ENCODE measurements around a stretch of chr10.

DNA sequence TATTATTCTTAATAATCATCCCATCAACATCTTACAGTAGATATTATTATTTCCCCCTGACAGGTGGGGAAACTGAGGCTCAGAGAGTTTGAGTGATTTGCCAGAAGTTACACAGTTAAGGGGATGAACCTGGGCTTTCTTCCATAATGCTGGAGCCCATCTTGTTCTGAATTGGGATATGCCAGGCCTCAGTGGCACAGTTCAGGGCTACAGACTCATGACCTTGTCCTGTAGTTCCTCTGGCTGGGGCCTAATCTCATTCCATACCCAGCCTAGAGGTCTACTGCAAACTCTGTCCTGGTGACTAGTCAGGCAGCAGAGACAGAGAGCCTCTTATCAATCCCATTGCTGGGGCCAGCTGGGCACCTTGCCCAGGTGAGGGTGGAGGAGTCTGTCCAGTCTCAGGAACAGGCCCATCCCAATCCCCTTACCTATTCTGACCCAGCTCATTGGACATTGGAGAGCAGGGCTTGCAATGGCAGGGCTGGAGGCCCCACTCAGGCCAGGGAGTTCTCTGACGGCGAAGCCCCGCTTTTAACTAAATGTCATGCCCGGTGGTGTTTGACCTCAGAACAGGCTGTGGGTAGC, 28.0 kb upstream of the COMTD1 start:
- RRBS = no CpG with 5 or more reads among the region's 4 CpGs

DNA sequence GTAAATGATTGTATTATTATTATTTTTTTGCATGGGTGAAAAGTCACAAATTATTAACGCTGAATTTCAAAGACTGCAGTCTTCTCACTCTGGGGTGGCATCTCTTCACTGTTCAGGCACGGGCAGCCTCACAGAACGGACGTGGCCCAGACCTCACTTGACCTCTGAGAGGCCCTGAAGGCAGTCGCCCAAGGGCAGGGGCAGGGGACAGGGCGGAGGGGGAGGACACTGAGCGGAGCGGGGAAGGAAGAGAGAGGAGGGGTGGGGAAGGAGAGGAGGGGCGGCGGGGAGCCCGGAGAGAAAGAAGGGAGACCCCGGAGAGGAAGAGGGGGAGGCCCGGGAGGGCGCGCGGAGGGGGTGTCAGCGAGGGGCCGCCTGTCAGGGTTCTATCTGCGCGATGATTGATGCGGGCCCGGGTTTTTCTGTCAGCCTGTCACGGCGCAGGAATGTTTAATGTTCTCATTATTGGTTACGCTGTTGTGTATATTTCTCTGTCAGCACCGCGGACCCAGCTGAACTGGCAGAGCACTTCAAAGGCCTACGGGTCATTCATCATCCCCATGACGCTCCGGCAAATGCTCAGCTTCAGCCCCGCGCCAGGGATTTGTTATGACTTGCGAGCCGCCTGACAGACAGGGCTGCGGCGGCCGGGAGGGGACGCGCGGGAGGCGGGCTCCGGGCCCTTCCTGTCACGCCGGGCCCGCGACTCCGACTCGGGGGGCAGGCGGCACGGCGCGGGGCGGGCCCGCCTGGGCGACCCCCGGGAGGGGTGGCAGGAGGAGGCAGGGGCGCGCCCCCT, 58.9 kb upstream of the COMTD1 start:
- RRBS = 11% methylated on average over 32 of the region's 58 CpGs

DNA sequence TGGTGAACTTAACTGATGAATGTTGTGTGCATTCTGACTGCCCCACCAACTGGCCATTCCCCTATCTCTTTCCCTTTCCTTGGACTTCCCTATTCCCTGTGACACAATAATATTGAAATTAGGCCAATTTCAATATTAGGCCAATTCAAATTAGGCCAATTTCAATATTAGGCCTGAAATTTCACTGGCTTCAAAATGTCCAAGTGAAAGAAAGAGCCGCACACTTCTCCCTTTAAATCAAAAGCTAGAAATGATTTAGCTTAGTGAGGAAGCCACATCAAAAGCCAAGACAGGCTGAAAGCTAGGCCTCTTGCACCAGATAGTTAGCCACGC, 71.1 kb upstream of the COMTD1 start:
- RRBS = no CpG with 5 or more reads among the region's 2 CpGs

- RRBS = 38% methylated on average over 19 of the region's 43 CpGs
Observed at GRCh38 chr10:75396826-75397309, 4.7 kb downstream of the ZNF503 start.

DNA sequence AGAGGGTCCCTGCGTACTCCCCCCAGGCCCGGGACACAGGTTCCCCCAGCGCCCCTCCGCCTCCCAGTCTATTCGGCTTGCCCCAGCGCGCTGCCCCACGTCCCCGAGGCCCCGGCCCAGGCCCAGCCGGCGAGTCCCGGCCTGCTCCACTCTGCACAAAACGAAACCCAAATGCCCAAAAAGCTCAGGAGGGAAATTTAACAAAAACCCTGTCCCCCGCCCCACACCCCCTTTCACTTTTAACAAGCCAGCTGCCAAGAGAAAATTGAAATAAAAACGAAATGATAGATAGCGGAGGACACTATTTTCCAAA, 4.3 kb downstream of the ZNF503 start:
- RRBS = 24% methylated on average over 8 of the region's 17 CpGs

DNA sequence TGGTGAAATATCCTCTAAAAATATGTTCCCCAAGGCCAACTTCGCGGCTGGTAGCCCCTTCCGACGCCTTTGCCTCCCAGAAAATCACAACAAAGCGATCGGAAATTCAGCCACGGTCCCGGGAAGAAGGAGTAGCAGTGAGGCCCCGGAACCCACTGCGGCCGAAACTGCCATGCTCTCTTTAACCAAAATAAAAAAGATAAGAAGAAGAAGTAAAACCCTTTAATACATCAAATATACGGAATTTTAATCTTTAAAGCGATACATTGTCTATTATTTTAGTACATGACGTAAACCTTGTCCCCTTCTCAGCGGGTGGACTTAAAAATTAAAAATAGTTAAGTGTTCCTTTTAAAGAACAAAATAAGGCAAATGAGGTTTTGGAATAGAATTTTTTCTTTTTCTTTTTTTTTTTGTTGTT, 3.9 kb downstream of the ZNF503 start:
- RRBS = no CpG with 5 or more reads among the region's 15 CpGs

DNA sequence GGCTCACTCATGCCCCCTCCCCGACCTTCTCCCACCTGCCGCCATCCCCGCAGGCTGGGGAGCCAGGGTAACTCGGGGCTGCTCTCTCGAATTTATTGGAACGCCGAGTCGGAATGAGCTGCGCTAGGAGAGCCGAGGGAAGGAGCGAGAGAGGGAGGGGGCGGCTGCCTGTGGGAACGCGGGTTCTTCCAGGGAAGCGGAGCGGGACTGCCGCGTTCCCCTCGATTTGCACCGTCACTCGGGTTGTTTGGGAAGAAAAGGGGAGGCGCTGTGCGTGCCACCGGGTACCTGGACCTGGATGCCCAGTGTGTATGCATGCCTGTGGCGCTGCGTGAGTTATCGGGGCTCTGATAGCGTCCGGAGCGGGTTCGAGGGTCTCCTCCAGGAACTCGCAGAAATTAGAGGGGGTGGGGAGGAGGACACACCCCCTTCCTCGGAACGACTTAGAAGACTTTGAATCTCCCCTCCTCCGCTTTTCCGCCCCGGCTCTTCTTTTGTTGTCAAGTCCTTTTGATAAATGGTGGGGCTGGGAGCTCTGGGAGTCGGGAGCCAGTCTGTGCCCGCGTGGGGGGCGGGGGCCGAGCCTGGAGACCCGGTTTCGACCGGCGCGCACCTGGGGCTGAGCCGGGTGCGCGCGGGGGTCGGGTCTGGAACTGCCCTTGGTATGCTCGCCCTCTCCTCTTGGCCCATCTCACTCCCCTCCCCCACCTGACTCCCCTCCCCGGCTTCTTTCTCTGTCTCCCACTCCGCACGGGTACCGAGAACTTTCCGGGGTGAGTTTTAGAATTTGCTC, 1.9 kb upstream of the ZNF503 start:
- RRBS = 41% methylated on average over 7 of the region's 58 CpGs

DNA sequence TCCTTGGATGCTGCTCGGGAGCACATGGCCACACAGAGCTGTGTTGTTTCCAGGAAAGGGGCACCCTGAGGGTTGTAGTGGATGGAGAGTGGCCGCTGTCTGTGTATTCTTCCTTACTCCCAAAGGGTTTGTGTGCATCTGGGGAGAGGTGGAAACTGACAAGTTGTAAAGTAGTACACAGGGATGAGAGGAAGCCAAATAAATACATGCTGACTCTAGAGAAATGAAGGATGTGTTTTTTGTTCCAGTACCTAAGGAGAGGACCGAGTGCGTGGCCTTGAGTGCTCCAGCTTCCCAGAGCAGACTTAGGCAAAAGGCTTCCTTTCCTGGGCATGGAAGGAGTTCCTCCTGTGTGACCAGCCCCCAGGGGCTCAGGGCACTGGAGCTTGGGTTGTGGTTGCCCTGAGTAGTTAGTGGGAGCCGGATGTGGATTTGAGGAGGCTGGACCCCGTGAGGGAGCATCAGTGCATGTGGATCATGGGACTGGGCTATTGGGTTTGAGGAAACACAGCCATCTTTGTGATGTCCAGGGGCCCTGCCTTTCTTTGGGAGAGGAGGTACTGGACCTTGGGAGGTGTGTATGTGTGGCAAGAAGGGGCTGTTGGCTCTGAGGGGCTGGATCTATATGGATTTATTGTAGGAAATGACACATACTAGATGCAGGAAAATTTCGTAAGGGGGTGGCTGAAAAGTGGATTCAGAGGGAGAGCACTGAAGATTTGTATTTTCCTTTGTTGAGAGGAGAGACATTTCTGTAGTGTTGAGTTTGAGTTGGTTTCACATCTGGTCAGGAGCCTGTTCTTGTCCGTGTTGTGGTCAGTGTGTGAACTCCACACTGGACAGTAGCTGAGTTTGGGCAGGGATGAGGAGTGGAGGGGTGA, 8.4 kb downstream of the LRMDA start:
- RRBS = no CpG with 5 or more reads among the region's 8 CpGs

GRCh38 chr10:75600896-75601365, 169.5 kb downstream of the LRMDA start:
- RRBS = no CpG with 5 or more reads among the region's 5 CpGs

DNA sequence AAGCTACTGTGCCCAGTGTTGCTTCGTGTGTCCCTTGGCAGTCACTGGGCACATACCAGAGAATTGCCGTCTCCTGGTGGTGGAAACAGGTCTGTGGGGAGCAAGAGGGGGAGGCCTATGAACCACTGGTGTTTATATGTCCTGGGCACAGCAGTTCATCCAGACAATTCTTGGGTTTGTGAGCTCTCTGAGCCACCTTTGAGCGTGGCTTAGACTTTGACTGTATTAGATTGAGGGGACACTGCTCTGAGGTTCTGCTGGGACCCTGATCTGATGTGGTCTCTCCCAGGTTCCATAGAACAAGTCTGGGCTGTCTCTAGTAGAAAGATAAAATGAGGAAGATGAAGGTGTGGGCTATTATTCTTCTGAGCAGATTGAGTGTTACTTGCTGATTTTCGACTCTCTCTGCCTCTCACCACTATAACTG, 190.1 kb downstream of the LRMDA start:
- RRBS = no CpG with 5 or more reads among the region's 4 CpGs

DNA sequence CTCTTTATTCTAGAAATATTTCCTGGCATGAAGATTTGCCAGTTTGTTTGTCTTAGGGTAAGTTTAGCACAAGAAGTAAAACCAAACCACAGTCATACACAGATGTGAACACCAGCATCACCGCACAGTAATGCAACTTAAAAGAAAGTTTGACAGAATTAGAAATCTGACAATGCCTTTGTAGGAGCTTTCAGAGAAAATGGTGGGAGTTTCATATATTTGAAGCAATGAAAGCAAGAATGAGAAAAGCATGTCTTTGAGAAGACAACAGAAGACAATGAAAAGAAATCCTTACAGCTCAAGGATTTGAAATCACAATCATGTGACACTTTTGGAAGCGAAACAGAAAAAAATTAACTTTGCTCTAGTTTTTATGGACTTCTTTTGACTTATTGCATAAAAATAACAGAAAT, 223.2 kb downstream of the LRMDA start:
- RRBS = no CpG with 5 or more reads among the region's 2 CpGs

DNA sequence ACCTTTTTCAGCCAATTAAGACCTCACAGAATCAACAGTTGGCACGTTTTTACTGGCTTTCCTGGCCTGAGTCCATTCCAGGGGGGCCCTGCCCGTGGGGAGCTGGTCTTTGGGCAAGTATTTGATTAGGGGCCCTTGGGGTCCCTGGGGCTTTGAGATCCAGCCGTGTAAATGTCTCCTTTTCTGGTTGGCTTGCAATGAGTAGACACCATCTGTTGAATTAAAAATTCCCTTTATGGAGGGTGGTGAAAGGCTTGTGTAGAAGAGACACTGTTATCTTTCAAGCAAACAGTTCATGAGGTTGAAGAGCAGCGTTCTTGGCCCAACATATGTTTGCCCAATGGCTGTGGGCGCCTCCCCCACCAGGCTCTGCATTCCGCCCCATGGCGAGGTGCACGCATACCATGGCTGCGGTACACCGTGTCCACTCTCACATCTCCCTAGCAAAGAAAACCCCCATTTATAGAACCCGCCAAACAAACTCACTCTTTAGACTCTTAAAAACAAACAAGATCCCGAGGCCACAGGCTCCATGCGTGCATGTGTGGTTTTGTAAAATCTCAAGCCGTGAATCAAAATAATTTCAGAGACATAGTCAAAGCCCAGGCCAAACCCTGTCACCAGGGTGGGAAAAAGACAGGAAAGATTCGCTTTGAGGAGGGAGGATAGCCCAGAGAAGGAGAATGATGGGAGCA, 593.3 kb downstream of the LRMDA start:
- RRBS = no CpG with 5 or more reads among the region's 15 CpGs

DNA sequence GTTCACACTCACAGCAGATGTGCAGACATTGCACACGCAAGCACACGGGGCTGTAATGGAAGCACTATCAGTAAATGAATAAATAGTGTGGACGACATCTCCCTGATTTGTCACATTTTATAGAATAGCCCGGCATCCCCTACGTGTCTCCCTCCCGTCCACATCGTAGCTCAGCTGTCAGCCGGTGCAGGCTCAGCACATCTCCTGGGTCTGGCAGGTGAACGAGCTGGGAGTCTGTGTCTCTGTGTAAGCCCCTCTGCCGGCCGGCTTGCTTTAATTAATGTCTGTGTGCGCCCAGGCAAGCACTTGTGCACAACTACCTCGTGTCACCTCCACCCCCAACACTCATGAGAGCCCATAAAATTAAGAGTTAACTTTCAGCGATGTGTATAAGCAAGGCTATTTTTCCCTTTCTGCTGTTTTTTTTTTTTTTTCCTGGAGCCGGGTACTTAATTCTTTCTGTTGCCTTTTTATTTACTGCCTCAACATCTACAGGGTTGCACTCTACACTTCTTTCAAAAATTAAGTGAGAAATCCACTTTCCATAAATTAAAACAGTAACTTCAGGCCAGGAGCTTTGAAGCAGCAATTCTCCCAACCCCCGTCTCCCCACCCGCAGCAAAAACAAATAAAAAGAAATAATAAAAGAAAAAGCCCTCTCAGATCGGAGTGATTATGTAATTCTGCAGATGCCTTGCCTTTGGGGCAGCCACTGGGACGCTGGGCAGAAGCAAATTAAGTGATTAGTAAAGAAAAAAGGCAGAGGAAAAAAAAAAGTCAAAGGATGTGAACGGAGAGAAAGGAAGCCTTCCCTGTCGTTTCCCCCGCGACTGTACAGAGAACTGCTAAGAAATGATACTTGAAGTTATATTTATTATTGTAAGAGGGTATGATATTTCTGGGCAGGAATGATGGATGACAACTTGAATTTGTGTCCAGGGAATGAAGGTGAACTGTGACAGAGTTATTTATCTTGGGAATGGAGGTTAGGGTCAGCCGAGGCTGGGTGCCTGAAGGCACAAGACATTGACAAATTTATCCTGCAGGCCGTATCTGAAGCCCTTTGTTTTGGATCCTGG, 603.6 kb downstream of the LRMDA start:
- RRBS = 96% methylated on average over 5 of the region's 25 CpGs

- RRBS = no CpG with 5 or more reads among the region's 10 CpGs
Observed at GRCh38 chr10:77072983-77073480, 564.6 kb downstream of the KCNMA1 start.

DNA sequence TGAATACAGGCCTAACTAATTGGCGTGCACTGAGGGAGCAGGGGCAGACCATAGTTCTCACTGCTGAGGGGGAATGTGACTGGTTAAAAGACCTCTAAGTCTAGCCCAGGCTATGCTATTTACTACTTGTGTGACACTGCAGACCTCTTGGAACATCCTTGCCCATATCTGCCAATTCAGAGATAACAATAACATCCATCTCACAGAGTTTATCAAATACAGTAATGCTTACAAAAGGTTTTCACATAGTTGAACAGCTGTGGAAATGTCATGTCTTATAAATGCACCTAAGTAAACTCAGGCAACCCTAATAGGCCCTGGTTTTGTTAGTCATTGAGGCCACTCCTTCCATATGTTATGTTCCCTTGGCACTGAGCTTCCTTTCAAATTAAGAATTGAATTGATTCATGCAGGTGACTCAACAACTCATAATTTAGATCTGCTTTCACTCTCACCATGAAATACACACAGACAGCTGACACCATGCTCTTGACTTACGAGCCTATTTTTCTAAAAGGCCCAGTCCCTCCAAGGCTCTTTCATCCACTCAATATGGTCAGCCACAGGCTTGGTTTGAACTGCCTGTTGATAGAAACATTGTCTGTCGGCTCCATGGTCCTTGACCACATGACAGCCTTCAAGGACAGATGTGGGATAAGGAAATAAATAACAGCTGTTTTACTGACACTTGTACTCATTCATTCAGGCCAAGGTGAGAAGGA, 477.0 kb downstream of the KCNMA1 start:
- RRBS = no CpG with 5 or more reads among the region's 3 CpGs

DNA sequence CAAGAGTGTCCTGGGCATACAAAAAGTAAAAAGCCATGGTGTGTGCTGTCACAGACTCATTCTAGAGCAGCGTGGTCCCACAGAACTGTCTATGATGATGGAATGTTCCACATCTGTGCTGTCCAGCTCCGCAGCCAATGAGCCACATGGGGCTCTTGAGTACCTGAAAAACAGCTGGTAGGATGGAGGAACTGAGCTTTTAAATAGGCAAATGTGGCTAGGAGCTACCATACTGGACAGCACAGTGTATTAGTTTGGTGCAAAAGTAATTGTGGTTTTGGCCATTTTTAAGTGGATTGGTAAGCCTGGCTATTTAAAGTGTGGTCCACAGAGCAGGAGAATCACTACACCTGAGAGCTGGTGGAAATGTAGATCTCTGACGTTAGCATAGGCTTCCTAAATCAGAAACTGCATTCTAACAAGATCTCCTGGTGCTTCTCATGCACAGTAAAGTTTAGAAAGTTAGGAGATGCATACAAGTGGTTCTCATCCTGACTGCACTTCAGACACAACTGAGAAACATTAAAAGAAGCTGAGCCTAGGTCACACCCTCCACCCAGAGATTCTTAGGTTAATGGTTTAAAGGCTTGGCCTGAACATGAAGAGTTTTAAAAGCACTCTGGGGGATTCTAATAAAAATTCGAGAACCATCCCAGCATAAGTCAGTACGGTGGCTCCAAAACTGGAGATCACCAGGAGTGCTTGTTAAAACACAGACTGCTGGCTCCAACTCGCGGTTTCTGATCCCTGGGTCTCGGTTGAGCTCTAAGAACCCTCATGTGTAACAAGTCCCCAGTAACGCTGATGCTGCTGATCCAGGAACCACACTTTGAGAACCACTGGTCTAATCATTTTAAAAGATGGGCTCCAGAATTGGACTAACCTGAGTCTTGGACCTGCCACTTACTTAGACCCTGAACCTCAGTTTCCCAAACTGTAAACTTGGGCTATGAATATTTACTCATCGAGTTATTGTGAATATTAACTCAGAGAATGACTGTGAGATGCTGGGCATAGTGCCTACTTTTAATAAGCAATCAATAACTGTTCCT, 462.9 kb downstream of the KCNMA1 start:
- RRBS = no CpG with 5 or more reads among the region's 10 CpGs

- RRBS = no CpG with 5 or more reads among the region's 11 CpGs
Observed at GRCh38 chr10:77212630-77213447, 424.8 kb downstream of the KCNMA1 start.

DNA sequence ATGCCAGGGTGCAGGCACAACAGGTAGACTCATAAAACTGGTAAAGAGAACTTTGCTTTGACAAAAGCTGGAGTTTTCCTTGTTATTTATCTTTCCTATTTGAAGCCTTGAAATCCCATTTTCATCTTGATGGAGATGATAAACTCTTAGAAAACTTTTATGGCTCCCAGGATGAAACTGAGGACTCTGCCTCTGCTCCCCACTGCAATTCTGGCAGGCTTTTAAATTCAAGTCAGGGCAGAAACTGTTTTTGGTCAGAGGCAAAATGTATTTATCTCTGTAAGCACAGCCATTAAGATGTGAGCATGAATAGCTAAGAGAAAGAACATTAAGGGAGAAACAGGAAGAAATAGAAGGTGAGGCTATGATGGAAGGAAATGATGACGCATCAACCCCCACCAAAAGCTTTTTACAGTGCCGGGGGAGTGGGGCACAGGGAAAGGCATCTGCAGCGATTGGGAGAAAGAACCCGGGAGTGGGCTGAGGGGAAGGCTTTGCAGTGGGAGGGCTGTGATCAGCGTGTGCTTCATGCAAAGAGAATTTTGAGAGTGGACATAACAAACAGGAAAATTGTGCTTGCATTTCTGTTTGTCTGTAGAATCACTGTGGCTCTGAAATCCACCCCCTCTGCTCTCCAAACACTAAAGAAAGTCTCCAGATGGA, 250.9 kb downstream of the KCNMA1 start:
- RRBS = 38% methylated on average over 2 of the region's 5 CpGs

- RRBS = no CpG with 5 or more reads among the region's 2 CpGs
Observed at GRCh38 chr10:77387476-77387845, 250.1 kb downstream of the KCNMA1 start.

DNA sequence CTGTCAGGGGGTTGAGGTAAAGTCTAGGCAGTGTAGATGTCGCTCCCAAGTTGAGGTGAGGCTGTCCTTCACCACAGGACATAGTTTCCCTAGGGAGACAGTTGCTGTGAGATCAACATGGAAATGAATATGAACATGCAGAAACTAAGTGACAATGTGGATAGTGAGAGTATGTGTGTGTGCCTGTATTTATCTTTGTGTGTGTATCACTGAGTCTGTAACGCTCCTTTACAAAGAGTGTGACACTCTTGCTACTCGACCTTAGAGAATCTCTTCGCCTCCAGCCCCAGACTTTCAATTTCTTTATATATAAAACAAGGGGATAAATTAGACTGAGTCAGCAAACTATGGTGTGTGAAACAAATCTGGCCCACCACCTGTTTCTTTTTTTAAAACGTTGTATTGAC, 240.6 kb downstream of the KCNMA1 start:
- RRBS = no CpG with 5 or more reads among the region's 5 CpGs

All from UCH-1 (cell line).